H7 (cell line): Measurements from ENCODE around the genes PBLD, CCAR1, DDX50, HK1 and TSPAN15.

DNA sequence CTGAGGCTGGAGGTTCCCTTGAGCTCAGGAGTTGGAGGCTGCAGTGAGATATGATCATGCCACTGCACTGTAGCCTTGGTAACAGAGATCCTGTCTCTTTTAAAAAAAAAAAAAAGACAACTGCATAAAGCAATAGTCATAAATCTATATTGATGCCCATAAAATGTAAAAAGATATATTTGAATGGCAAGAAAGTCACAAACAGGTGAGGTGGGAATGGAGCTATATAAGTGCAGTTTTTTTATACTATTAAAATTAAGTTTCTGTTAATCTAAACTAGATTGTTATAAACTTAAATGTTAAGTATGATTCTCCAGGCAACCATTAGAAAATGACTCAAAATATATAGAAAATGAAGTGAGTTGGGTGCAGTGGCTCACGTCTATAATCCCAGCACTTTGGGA lies 13.4 kb upstream of the HNRNPH3 start:
- RAMPAGE, long total RNA = no peak

DNA sequence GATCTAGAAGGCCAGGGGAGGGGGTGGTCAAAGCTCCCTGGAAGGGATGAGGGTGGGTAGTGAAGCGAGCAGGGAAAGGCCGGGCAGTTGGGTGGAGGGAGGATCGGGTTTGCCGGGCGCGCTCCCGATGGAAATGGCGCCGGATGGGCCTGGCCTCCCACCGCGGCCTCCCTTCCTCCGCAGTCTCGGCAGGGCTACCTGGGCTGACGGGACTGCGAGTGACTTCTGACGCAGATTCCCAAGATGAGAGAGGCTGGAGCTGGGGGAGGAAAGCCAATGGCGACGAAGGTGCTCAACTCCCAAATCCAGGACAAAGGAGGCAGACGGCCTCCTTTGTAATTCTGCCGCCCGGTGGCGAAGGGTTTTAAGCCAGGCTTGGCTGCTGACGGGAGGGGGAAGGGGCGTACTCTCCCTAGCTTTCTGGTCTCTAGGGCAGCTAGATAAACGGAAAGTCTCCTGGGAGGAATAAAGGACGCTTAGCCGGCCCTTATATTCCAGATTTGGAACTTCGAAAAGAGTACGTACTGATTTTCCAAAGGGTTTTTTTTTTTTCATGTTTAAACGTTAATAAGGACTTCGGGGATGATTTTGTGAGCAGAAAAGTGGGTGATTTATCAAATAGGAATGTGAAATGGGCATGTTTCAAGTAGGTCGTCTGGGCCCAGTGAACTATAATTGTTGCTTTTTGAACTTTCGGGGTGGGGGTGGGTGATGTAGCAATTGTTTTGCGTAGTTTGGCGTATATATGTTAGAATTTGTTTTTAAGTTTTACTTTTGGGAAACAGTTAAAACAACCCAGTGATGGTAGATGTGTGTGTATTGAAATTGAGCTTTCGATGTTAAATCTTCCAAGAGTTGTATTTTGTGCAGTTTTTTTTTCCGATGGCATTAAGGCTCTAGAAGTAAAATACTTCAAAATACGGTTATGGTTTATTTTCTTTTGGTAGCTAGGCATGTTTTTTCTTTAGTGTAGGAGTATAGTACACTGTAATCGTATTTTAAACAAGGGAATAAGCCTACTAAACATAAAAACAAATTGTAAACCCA lies at the start of gene PBLD:
TSS of gene PBLD (minus strand) at position 343 of the 1,047 bp plus-strand sequence.
- RAMPAGE, long total RNA = start-site peak on the minus strand centred at position 332 of the sequence, 50 bp wide, 16 reads

DNA sequence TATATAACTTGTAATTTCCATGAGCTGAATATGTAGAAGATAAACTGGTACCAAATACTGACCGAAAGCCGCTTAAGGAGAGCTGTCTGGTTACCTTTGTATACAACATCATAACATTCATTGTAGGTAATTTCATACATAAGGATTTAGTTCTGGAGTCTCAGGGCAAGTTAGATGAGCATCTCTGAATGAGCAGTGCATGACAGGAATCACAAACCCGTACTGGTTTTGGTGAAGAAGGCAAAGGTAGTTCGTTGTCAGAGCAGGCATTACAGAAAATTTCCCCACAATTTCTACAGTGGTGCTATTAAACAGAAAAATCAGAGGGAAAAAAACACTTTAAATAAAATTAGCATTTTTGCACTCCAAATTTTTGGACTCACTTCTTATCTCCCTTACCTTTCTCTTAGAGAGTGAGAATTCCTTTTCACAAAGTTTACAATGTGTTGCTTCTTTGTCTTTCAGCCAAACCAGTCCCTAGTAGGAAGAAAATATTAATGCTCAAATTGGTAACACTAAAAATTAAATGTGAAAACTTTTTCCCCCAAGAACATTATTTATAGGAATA lies 13.0 kb upstream of the PBLD start:
- RAMPAGE, long total RNA = no peak

- RAMPAGE, long total RNA = no peak
Measured at GRCh38 chr10:68554984-68555355, 5.2 kb upstream of the TET1 start.

- RAMPAGE, long total RNA = start-site peak on the plus strand at chr10:68721233-68721245, 447 reads
Measured at GRCh38 chr10:68720806-68721381, at the start of gene CCAR1. Gene CCAR1 (plus strand): TSS chr10:68721239.

GRCh38 chr10:68721971-68722210 lies 852 bp downstream of the CCAR1 start:
- RAMPAGE, long total RNA = no peak

DNA sequence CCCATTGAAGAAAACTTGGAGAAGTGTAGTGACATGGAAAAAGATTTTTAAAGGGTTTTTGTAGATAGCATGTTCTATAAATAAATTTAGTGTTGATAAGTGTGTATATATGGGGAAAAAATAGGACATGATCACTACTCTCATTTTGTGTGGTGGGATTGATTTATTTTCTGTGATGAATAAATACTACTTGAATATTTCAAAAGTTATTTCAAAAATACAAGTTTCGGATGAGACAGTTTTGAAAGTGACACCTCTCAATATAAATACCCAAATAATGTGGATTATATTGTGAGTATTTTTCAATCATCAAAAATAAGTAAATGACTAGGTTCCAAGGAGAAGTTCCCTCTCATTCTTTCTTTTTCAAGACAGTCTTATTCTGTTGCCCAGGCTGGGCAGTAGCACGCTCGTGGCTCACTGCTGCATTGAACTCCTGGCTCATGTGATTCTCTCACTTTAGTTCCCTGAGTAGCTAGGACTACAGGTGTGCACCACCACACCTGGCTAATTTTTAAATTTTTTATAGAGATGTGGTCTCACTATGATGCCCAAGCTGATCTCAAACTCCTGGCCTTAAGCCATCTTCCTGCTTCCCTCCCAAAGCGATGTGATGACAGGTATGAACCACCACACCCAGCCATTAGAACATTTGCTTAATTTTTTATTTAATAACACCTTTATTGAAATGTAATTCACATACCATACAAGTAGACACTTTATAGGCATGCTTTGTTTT lies 47.3 kb upstream of the STOX1 start:
- RAMPAGE, long total RNA = no peak

DNA sequence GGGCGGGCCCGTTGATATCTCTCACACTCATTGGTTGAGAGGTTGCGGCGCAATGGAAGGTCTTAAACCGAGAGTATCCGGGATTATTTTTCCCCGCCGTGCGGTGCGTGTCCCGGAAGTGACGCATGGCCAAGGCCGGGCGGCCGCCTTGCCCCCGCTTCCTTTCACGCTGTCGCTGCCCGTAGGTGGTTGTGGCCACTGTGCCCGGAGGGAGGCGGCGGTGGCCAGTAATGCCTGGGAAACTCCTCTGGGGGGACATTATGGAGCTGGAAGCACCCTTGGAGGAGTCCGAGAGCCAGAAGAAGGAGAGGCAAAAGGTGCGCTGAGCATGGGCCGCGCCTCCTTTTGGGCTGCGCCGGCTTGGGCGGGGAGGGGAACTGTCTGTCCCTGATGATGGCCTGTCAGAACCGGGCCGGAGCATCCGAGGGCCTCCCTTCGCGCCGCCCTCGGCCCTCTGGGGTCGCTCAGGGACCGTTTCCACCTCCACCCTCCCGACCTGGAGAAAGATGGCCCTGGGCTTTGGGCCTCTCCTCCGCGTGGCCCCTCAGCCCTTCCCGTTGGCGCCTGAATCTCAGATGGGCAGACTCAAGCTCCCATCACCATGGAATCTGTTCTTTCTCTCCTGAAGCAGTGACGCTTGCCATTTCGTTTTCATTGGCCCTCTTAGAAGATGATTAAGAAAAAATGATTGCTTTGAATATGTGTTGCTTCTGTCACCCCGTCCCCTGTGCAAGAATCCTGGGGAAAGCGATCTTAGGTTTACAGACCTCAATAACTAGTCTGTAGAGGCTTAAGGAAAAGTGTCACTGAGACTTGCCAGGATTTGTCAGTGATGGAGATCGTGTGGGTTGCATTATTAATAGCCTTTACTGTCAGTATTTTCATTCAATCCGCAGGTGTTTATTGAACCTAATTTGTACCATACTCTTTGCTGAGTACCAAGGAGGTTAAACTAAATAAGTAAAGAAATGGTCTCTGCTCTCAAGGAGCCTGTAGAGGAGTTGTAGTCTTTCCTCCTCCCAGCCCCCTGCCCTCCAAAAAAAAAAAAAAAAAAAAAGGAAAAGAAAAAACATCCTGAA lies at the start of gene DDX50:
TSS of gene DDX50 (plus strand) at position 161 of the 1,079 bp plus-strand sequence.
- RAMPAGE, long total RNA = start-site peak on the plus strand centred at position 140 of the sequence, 56 bp wide, 598 reads

DNA sequence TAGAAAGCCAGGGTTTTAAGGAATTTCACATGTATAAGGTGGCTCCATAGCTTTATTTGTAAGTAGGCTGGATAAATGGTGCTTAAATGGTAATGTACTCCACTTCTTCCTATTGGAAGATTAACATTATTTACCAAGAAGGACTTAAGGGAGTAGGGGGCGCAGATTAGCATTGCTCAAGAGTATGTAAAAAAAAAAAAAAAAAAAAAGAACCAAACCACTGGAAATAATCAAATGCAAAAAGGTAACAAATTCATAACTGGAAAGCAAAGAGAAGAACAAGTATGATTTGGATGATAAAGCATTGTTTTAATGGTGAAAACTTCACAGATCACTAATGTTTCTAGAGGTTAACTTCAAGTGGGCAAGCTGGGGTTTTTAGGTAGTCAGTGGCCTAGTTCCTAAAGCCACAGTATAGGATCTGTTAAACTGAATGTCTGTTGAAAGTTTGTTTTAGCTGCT lies 5.1 kb upstream of the KIFBP start:
- RAMPAGE, long total RNA = no peak

GRCh38 chr10:69093342-69094029 lies 5.6 kb downstream of the SRGN start:
- RAMPAGE, long total RNA = no peak

GRCh38 chr10:69103755-69104951 lies 16.2 kb downstream of the SRGN start:
- RAMPAGE, long total RNA = no peak

DNA sequence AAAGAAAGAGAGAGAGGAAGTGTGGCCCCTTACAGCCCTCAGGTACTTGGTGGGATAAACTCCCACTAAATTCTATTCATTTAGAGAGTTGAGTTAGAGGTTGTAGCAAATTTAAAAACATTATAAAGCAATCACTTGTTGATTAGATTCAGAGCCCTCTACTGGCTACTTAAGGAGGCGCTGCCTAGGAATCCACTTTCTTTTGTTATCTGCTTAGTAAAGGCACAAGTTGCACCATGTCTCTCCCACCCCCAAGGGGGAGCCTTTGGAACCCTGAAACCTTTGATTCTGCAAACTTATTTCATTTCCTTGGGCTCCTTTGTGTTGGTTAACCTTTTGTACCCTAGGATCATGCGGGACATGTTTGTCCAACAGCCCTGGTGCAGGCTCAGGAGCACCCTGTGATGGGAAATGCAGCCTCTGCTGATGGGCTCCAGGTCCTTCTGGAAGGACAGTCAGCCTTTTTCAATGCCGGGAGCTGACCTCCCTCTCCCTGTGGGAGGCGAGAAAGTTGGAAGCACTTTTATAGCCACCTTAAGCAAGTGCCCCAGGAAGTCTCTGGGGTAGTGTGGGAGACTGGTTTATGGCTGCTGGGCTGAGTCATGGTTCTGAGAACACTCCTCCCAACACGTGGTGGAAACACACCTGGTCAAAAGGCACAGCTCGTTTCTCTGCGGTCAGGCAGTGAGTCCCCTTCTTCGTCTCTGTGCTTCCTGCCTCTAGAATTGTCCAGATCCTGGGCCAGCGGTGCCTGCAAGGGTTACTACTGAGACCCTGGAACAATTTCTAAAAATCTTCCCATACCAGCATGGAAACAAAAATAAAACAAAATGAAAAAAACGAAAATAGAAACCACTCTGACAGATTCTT lies 2.3 kb downstream of the HKDC1 start:
- RAMPAGE, long total RNA = no peak

- RAMPAGE, long total RNA = no peak
Measured at GRCh38 chr10:69225078-69225786, 5.1 kb downstream of the HKDC1 start.

DNA sequence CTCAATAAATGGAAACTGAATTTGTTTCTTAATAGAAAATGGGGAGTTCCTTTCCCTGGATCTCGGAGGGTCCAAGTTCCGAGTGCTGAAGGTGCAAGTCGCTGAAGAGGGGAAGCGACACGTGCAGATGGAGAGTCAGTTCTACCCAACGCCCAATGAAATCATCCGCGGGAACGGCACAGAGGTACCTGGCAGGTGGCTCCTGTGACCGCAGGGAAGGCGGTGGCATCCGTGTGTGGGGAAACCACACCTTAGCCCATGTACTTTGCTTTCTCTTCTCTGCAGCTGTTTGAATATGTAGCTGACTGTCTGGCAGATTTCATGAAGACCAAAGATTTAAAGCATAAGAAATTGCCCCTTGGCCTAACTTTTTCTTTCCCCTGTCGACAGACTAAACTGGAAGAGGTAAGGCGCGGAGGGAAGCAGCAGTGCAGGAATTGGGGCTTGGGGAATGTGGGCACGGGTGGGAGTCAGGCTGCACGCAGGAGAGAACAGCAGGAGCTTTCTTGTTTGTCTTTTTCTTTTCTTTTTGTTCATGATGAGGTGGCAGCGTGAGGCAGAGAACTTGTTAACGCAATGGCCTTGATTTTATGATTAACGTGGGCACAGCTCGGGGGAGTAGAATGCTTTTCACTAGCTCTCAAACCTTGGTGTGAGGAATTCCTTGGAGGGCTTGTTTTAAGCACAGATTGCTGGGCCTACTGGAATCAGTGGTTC lies 12.8 kb downstream of the HKDC1 start:
- RAMPAGE, long total RNA = no peak

- RAMPAGE, long total RNA = start-site peak on the plus strand at chr10:69318834-69318913, 474 reads
Measured at GRCh38 chr10:69318026-69319006, at the start of gene HK1. Gene HK1 (plus strand): TSS chr10:69318847.

DNA sequence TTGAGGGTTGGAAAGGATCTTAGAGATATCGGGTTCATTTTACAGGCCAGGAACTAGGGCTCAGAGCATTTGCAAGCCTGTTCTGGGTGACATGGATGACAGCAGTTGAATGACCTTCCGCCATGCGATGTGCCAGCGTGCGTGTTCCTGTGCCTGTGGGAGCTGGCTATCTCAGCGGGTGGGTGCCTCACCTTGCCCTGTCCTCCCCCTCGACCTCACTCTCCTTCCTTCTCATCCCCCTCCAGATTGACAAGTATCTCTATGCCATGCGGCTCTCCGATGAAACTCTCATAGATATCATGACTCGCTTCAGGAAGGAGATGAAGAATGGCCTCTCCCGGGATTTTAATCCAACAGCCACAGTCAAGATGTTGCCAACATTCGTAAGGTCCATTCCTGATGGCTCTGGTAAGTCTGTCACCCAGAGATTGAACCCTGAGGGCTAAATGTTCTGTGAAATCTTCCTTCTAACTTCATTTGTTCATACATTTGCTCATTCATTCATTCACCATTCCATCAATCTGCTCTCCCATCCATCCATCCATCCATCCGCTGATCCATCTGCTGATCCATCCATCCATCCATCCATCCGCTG lies 25.0 kb downstream of the HK1 start:
- RAMPAGE, long total RNA = no peak

DNA sequence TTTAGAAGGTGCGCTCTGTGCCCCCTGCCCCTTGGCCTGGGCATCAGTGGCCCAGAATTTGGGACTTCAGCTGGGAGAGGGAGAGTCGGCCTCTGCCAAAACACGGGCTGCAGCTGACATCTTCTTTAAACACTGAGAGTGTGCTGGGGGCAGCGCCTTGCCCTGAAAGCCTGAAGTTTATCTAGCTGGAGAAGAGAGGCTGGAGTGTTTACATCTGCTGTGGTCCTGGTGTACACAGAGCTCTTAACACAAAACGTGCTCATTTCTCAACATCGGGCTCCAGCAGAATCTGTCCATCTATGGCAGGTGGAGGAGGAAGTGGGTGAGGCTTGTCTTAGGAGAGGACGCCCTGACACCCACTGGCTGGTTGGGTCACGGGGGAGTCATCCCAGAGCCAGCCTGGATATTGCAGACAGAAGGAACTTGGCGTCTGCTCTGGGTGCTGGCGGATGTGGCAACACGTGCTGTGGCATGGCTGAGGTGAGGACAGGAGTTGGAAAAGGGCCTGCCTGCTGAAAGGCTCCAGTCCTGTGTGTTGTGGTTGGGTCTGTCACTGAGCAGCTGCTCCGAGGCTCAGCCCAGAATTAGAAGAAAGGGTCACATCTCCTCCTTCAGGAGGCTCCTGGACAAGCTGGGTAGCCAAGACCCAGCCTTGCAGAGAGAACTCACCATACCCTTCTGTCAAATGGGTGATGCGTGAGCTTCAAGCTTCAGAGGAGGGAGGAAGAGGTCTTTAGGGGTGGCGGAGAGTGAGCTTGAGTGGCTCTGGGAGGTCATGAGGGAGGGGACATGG lies 5.2 kb upstream of the TACR2 start:
- RAMPAGE, long total RNA = no peak

DNA sequence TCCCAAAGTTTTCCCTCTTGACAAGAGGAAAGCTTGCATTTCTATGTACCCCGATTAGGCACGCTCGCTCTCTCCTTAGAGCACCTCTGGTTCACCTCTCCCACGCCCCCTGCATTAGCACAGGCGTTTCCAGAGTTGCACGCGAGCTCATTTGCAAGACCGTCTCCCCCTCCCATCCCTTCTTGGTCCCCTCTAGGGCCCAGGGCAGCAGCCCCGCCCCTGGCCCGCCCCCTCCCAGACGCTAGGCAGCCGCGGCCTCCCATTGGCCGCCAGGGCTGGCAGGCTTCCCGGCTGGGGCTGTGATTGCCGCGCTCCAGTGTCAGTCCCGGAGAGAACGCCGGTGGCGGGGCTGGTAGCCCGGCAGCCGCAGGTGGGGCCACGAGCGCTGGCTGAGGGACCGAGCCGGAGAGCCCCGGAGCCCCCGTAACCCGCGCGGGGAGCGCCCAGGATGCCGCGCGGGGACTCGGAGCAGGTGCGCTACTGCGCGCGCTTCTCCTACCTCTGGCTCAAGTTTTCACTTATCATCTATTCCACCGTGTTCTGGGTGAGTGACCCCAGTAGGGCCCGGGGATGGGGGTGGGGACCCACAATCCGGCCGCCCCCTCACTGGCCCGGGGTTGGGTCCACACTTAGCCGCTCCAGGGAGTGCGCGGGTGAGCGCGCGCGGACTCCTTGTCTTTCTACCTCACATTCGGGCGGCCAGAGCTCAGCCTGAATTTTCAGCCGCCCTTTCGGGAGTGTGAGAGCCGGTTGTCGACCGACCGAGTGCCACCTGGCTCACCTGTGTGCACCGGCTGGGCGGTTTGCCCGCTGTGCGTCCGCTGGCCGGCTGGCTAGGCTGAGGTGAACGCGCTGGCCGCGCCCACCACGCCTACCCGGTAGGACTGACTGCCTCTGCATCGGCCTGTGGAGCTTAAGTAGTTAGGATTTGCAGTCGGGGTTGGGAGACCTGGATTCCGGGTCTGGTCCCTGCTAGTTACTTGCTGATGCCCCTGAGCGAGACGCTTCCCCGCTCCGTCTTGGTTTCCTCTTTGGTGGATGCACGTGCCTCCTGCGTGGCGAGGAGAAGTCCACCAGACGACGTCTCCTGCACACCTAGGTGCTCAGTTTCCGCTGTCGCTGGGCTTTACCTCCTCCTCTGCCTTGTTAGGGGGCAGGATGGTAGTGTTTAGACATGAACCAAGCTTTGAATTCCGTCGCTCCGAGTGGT lies at the start of gene TSPAN15:
TSS of gene TSPAN15 (plus strand) at position 319 of the 1,210 bp plus-strand sequence.
- RAMPAGE, long total RNA = no peak

DNA sequence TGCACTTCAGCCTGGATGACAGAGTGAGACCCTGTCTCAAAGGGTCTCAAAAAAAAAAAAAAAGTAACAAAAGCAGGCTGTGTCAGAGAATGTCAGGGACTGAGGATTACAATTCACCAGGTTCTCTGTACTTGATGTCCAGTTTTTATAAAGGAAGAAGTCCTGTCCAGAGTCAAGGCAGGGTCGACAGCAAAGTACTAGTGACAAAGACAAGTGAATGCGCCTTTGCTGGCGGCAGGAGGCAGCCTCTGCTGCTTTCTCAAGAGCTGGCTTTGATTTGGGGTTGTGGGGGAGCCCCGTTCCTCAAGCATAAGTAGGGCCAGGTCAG lies 25.2 kb downstream of the TSPAN15 start:
- RAMPAGE, long total RNA = no peak

DNA sequence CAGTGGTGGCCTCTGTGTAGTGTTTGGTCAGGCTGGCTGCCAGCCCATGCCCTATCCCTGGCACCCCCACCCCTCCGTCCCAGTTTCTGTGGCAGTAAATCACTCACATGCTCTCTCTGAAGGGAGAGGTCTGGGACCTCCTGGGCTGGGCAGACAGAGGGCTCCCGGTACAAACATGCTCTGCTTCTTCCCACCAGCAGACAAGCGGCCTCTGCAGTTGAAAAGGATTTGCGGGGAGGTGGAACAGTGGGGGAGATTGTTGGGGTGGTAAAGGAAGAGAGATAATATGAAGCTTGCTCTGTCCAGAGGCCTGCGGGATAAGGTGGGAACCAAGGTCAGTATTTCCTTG lies 79.6 kb downstream of the FAM241B start:
- RAMPAGE, long total RNA = no peak